ENCODE results near the genes MEPE, SPP1 and PKD2.

DNA sequence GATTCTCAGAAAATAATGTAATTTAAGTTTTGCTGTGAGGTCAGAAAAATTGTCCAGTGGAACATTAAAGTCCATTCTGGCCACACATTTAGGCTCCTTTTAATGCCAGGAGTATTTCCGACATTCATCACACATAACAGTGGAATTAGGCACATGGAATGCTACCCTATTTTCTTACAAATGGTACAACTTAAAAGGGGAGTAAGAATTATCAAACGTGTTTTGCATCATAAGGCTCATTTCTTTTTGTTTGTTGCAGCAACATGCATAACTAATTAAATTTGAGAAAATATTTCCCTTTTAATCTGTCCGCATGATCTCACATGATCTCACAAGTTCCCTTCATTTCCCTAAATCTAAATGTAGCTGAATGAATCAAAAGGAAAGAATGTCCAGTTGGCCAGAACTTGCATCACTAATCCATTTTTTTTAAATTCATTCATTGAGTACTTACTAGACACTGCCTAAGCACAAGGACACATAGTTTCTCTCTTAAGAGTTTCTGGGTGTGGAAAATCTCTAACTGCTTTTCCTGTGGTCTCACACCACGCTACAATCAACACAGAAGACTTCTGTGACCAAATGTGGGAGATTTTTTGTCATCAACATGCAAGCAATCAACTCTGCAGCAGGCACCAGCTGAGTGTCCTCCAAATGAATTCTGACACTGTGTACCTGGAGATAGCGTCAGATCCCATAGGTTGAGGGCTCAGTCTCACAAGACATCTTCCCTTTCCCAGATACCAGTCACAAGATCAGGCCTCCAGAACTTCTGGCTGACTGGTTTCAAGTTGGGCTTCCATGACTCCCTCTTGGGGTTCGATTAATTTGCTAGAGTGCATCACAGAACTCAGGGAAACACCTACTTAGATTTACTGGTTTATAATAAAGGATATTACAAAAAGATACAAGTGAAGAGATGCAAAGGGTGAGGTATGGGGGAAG lies 21.9 kb downstream of the SPARCL1 start:
- PRO-cap, 2 experiments = no peak in any of the 2 experiments
- RAMPAGE, long total RNA, 4 experiments = no peak in any of the 4 experiments

DNA sequence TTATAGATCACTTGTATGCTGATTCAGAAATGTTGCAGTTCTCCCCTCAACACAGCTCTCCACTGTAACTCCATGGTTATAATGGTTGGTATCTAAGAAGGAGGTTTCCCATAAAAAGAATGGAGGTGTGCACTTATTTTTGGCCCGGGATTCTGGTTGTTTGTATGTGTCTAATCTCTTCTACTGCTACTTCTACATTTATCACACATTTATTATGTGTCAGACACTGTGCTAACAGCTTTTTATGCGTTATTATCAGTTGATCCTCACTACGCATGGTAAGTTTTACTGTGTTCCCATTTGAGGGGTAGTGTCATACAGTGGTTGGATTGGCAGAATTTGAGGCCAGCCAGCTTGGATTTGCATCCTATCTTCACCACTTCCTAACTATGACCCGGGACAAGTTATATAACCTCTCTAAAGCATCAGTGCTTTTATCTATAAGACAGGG lies 648 bp upstream of the SPARCL1 start:
- PRO-cap, 2 experiments = peak in 2 of 2 experiments; most common minus-strand start position 64 of the sequence (in 1)
- RAMPAGE, long total RNA, 4 experiments = no peak in any of the 4 experiments

DNA sequence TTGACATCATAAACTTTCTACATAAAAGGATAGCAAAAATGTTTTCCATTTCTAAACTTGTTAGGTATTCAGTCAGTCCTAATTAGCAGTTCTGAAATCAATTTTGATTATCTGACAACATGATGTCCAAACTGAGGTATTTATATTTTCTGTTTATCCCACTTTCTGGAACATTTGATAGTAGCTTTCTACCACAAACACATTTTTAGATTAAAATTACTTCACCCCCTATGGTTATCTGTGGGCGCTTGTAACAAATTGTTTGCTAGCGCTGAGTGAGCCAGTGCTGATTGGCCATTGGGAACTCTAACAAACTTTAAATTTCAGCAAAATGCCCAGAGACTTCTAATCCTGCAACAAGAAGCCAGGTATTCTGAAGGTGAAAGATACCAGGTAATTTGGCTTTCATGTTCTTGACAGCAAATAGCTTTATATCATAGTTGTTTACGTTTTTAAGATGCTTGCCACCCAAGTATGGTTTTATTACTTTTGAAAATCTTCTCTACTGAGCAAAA lies at the start of gene MEPE:
Gene MEPE (plus strand): TSS at position 348 of the 515 bp plus-strand sequence.
- PRO-cap, 2 experiments = no peak in any of the 2 experiments
- RAMPAGE, long total RNA, 4 experiments = no peak in any of the 4 experiments

DNA sequence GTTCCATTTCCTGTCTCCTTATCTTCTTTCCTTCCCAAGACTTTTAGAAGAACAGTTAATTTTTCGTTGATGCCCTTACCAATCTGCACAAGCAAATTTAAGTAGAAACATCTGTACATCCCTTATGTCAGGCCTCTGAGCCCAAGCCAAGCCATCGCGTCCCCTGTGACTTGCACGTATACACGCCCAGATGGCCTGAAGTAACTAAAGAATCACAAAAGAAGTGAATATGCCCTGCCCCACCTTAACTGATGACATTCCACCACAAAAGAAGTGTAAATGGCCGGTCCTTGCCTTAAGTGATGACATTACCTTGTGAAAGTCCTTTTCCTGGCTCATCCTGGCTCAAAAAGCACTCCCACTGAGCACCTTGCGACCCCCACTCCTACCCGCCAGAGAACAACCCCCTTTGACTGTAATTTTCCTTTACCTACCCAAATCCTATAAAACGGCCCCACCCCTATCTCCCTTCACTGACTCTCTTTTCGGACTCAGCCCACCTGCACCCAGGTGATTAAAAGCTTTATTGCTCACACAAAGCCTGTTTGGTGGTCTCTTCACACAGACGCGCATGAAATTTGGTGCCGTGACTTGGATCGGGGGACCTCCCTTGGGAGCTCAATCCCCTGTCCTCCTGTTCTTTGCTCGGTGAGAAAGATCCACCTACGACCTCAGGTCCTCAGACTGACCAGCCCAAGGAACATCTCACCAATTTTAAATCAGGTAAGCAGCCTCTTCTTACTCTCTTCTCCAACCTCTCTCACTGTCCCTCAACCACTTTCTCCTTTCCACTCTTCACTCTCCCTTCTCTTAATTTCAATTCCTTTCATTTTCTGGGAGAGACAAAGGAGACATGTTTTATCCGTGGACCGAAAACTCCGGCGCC lies 53.6 kb upstream of the SPP1 start:
- PRO-cap, 2 experiments = no peak in any of the 2 experiments
- RAMPAGE, long total RNA, 4 experiments = no peak in any of the 4 experiments

DNA sequence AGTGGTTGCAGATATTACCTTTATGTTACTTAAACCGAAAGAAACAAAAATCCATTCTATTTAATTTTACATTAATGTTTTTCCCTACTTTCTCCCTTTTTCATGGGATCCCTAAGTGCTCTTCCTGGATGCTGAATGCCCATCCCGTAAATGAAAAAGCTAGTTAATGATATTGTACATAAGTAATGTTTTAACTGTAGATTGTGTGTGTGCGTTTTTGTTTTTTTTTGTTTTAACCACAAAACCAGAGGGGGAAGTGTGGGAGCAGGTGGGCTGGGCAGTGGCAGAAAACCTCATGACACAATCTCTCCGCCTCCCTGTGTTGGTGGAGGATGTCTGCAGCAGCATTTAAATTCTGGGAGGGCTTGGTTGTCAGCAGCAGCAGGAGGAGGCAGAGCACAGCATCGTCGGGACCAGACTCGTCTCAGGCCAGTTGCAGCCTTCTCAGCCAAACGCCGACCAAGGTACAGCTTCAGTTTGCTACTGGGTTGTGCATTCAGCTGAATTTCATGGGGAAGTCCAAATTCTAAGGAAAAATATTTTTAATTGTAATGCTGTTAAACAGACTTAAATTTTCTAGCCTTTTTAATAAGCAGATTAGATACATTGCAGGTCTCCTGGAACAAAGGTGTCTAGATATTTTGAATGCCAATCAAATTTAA lies at the start of gene SPP1:
Gene SPP1 (plus strand): TSS at position 378 of the 662 bp plus-strand sequence.
- PRO-cap, 2 experiments = no peak in any of the 2 experiments
- RAMPAGE, long total RNA, 4 experiments = start-site peak on the plus strand in 4 of 4 experiments, centred at positions 377 to 378 of the sequence, 113 to 144 reads per replicate

DNA sequence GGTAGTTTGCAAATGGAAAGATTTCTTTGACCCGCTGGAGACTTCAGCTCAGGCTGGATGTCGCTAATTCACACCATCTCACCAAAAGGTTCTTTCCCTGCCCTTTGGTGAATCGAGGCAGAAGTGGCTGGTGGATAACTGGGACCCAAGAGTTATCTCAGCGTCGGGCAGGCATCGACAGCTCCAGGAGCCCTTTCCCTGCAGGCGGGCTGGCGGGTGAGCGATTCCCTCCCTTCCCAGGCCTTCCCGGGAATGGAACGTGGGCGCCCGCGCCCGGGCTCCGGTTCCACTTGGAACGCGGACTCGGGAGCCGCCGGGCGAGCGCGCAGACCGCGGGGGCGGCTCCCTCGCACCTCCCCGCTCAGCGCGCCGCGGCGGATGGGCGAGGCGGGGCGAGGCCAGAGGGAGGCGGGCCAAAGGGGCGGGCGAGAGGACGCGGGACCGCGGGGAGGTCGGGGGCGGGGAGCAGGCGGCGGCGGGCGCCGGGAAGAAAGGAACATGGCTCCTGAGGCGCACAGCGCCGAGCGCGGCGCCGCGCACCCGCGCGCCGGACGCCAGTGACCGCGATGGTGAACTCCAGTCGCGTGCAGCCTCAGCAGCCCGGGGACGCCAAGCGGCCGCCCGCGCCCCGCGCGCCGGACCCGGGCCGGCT lies at the start of gene PKD2:
Gene PKD2 (plus strand): TSS at position 468 of the 652 bp plus-strand sequence.
- PRO-cap, 2 experiments = peak in 2 of 2 experiments; most common plus-strand start position 468 of the sequence (in 2); most common minus-strand start position 254 of the sequence (in 1)
- RAMPAGE, long total RNA, 4 experiments = start-site peak on the plus strand in 1 of 4 experiments, centred at position 473 of the sequence, 19 reads per replicate

DNA sequence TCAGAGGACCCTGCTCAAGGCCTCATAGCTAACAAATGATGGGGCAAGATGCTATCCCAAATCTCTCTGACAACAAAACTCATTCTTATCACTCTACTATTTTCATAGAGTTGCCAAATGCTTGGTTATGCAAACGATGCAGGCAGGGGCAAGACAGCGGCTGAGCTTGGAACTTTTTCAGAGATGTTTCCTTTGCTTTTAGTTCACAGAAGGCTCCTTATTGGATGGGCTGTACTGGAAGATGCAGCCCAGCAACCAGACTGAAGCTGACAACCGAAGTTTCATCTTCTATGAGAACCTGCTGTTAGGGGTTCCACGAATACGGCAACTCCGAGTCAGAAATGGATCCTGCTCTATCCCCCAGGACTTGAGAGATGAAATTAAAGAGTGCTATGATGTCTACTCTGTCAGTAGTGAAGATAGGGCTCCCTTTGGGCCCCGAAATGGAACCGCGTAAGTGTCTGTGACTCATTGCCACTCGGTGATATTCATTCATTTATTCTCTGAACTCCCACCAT lies 30.7 kb downstream of the PKD2 start:
- PRO-cap, 2 experiments = no peak in any of the 2 experiments
- RAMPAGE, long total RNA, 4 experiments = no peak in any of the 4 experiments

DNA sequence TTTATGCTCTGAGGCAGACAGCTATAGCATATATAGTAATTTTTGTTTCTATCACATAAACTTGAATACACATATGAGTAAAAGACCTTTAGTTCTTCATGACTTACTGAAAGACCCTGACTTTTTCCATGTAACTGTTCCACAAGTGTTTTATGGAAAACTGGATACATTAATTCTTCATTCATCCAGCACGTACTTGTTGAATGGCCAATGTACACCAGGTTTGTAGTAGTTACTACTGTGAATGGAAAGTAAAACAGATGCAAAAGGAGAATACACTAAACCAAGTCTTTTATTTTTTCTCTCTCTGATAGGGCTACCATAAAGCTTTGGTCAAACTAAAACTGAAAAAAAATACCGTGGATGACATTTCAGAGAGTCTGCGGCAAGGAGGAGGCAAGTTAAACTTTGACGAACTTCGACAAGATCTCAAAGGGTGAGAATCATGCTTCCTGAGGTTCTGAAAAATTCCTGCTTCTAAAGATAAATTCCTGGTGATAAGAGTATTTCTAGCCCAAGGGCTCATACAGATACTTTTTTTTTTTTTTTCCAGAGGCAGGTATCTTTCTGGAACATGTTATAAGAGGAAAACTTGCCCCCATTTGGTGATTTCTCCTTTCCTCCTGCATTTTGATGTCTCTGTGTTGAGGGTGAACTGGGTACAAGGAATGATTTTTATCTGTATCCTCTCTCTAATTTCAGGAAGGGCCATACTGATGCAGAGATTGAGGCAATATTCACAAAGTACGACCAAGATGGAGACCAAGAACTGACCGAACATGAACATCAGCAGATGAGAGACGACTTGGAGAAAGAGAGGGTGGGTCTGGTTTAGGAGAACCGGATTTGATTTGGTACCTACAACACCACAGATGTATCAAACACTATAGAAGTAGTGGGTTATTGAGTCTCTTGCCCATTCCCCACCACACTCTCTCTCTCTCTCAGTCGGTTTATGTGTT lies 57.9 kb downstream of the PKD2 start:
- PRO-cap, 2 experiments = no peak in any of the 2 experiments
- RAMPAGE, long total RNA, 4 experiments = start-site peak on the plus strand in 1 of 4 experiments, centred at position 570 of the sequence, 44 reads per replicate

DNA sequence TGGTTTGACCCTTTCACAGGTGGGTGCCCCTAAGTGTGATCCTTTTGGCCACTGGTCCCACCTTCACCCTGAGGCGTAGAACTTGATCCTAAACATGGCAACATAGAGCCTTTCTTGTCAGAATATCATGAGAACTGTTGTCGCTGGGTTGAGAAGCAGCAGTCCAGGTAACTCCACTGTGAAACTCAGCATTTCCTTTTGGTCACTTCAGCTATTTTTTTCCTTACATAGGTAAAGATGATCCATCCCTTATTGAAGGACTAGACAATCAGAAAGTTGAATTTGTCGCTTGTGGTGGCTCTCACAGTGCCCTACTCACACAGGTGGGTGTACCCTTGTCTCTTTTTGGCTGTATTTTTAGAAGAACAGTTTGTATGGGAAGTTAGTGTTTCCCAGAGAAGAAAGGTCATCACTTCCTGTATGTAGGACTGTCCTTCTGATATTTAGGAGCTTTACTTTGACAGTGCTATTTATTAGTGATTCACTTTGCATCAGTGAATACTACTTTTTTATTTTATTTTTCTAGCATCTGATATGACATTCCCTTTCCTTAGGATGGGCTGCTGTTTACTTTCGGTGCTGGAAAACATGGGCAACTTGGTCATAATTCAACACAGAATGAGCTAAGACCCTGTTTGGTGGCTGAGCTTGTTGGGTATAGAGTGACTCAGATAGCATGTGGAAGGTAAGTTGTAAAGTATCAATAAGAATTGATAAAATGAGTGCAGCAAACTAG lies 6.5 kb downstream of the HERC5 start:
- PRO-cap, 2 experiments = no peak in any of the 2 experiments
- RAMPAGE, long total RNA, 4 experiments = no peak in any of the 4 experiments

DNA sequence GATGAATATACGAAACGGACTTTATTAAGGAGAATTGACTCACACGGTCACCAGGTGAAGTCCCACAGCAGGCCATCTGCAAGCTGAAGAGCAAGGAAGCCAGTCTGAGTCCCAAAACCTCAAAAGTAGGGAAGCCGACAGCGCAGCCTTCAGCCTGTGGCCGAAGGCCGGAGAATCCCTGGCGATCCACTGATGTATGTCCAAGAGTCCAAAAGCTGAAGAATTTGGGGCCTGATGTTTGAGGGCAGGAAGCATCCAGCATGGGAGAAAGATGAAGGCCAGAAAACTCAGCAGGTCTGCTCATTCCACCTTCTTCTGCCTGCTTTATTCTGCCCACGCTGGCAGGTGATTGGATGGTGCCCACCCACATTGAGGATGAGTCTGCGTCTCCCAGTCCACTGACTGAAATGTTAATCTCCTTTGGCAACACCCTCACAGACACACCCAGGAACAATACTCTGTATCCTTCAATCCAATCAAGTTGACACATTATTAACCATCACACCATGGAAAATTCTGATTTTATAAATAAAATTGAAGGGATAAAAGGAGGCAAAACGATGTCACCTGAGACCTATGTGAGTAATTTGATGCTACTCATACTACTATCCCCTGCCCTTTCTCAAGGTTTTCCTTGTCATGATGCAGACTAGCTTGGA lies 9.5 kb upstream of the PIGY start:
- PRO-cap, 2 experiments = no peak in any of the 2 experiments
- RAMPAGE, long total RNA, 4 experiments = no peak in any of the 4 experiments

DNA sequence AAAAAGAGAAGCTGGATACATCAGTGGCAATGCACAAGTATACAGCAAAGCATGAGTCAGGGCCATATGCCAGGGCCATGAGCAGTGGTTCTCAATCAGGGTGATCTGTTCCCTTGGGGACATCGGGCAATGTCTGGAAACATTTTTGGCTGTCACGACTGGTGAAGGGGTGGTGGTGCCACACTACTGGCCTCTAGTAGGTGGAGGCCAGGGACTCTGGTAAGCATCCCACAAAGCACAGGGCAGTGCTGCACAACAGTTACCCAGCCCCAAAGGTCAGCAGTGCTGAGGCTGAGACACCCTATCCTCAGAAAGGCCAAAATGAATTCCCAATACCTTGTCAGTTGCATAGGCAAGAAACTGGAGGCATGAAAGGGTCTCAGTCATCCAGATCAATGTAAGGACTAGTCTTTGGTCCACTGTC lies 36.9 kb upstream of the NAP1L5 start:
- PRO-cap, 2 experiments = no peak in any of the 2 experiments
- RAMPAGE, long total RNA, 4 experiments = no peak in any of the 4 experiments

DNA sequence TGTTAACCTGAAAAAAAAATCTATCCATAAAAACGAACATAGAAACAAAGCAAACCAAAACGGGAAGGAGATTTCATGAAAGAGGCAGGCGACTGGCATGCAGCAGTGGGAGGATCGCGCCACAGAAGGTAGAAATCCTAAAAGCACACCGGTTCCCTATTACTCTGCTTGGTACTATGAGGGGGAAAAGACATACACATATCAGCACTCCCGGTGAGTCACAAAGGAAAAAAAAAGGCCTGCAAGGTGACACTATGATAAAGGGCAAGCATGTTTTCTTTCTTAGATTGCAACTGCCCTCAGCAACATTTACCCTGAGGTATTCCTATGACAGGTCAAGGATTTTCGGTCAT lies 60.6 kb upstream of the NAP1L5 start:
- PRO-cap, 2 experiments = no peak in any of the 2 experiments
- RAMPAGE, long total RNA, 4 experiments = no peak in any of the 4 experiments

- PRO-cap, 2 experiments = no peak in any of the 2 experiments
- RAMPAGE, long total RNA, 4 experiments = no peak in any of the 4 experiments
Observed at GRCh38 chr4:88802587-88802874, 104.9 kb upstream of the NAP1L5 start.

- PRO-cap, 2 experiments = no peak in any of the 2 experiments
- RAMPAGE, long total RNA, 4 experiments = no peak in any of the 4 experiments
Observed at GRCh38 chr4:89134903-89135260, 23.5 kb downstream of the TIGD2 start.

DNA sequence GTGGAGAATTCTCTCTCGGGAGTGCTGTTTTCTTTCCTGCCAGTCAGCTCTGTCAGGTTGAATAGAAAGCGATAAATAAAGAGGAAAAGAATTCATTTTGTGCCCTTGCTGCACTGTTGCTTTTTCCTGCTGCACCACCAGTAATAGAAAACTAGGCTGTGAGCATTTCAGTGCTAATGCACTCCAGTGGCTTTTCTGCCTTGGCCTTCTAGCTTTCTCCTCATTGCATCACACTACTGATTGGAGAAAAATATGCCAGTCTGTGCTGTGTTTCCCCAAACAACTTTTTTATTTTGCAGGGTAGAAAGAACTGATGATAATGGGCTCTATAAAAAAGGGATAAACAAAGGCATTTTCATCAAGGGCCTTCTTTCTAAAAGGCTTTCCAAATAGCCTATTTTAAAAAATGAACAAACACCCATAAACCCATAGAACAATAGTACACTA lies 86.4 kb downstream of the GPRIN3 start:
- PRO-cap, 2 experiments = no peak in any of the 2 experiments
- RAMPAGE, long total RNA, 4 experiments = no peak in any of the 4 experiments

- PRO-cap, 2 experiments = no peak in any of the 2 experiments
- RAMPAGE, long total RNA, 4 experiments = start-site peak on the minus strand in 1 of 4 experiments, at chr4:89253925-89254751 at its widest, 23 reads per replicate
Observed at GRCh38 chr4:89253745-89254473, 53.7 kb downstream of the GPRIN3 start.

- PRO-cap, 2 experiments = no peak in any of the 2 experiments
- RAMPAGE, long total RNA, 4 experiments = no peak in any of the 4 experiments
Observed at GRCh38 chr4:89316764-89317568, 9.4 kb upstream of the GPRIN3 start.

GRCh38 chr4:89753453-89753796 lies 83.5 kb downstream of the SNCA start:
- PRO-cap, 2 experiments = no peak in any of the 2 experiments
- RAMPAGE, long total RNA, 4 experiments = no peak in any of the 4 experiments

GRCh38 chr4:89889231-89889712 lies 5.4 kb upstream of the MMRN1 start:
- PRO-cap, 2 experiments = no peak in any of the 2 experiments
- RAMPAGE, long total RNA, 4 experiments = no peak in any of the 4 experiments

GRCh38 chr4:93842391-93843227 lies 14.1 kb downstream of the ATOH1 start:
- PRO-cap, 2 experiments = no peak in any of the 2 experiments
- RAMPAGE, long total RNA, 4 experiments = no peak in any of the 4 experiments

Data from upper lobe of left lung (tissue), 5 donors.